Zone of skin (tissue), 1 donor: ENCODE data around the gene C22orf42.

- RRBS = no CpG with 5 or more reads among the region's 11 CpGs
Observed at GRCh38 chr22:30572762-30573360, 1.6 kb downstream of the GAL3ST1 start.

- RRBS = no CpG with 5 or more reads among the region's 14 CpGs
Observed at GRCh38 chr22:30578642-30579520, 4.4 kb upstream of the GAL3ST1 start.

DNA sequence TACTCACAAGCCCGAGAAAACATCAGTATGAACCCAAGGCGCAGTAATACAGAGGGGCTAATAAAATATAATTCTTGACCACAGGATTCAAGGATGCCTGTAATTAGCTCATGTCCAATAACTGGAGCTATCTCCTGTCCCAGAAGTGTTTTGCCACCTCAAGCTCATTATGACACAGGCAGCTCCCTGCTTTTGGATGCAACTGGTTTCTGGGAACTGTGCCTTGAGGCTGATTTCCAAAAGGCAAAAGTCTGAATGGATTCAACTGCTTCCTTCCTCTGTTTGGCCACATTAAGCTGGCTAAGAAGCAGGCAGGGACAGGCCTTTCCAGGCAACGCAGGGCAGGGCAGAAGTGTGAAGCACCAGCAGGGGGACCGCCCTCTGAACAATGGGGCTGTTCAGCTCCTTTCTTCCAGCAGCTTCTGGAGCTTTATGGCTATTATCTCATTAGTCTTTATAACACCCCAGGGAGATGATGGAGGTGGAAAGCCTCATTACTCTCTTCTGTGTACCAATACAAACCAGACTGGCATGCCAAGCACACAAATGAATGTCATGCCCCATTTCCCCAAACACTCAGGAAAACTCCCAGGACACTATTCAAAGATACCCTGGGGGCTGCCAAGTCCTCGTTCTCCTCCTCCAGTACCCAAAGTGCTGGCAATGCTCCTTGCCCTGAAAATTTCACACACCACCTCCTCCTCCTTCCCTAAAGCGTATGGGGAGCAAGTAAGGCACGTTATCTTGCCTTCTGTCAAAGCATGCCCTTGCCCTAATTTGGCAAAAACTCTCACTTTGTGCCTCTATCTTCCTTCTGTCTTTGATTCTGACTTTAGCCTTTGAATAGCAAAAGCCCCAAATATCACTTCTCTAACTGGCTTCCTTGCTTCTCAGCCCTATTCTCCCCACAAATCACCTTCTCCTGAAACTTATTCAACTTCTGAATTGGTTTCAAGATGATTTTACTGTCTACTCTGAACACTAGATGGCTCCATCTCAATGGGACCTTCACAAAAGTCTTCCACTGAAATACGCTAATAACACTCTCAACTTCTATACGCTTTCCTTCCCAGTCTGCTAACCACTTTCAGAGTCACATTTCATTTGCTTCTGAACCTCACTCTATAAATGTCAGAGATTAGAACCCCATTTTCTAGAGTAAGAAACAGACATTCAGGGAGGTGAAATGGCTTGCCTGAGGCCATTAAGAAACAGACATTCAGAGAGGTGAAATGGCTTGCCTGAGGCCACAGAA, 21.1 kb downstream of the MORC2 start:
- RRBS = no CpG with 5 or more reads among the region's 9 CpGs

GRCh38 chr22:30974735-30975391, 6.3 kb upstream of the MORC2 start:
- RRBS = no CpG with 5 or more reads among the region's 3 CpGs

GRCh38 chr22:31055511-31055909, 25.6 kb upstream of the SMTN start:
- RRBS = no CpG with 5 or more reads among the region's 11 CpGs

DNA sequence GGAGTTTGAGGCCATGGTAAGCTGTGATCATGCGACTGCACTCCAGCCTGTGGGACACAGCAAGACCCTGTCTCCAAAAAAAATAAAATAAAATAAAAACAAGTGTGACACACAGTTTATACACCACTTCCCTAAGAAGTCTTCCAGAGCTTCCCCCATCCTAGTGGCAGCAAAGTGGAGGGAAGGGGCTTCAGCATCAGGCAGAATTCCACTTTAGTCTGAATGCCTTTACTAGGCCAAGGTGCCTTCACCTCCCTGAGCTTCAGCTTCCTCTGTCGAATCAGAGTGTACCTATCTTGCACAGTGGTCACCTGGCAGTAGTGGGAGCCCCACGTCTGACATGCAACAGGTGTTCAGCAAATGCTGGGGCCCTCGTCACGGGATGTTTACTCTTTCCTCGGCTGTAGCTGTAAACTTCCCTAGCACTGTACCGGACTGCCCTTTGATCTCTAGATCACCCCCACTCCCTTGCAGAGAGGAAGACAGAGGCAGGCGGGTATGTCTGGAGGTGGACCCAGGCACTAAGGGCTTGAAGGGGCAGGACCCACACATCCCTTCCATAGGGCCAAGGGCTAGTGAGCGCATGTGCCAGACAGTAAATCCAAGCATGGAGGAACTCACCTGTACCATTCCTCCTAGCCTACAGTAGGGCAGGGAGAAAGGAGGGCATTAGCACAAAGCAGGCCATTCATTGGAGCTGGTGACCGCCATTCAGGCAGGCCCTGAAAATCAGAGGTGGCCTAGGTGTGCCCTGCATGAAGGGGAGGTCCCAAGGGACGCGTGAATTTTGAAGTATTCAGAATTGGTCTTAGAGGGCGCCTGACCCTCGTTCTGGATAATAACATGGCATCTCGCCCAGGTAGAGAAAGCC, 2.1 kb upstream of the SMTN start:
- RRBS = no CpG with 5 or more reads among the region's 15 CpGs

DNA sequence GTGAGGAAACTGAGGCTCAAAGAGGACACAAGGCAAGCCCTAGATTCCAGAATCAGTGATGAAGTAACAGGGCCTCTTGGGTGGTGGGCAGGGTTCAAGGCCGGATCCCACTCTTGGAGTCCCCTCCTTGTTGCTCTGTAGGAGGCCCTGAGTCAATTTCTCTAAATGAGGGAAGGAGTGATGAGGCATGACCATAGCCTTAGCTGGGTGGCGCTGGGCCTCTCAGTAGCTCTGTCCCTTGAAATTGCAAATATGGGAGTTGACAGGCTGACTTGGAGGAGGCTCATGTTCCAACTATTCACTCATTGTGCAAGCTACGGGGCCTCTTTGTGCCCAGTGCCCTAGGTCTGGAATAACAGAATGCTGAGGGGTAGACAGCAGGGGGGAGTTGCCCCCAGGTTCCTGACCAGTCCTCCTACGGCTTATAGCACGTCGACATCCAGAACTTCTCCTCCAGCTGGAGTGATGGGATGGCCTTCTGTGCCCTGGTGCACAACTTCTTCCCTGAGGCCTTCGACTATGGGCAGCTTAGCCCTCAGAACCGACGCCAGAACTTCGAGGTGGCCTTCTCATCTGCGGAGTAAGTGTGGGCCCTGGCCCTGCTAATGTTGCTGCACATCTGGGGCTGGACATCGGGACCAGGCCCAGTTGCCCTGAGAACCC, 7.9 kb downstream of the SELENOM start:
- RRBS = no CpG with 5 or more reads among the region's 12 CpGs

DNA sequence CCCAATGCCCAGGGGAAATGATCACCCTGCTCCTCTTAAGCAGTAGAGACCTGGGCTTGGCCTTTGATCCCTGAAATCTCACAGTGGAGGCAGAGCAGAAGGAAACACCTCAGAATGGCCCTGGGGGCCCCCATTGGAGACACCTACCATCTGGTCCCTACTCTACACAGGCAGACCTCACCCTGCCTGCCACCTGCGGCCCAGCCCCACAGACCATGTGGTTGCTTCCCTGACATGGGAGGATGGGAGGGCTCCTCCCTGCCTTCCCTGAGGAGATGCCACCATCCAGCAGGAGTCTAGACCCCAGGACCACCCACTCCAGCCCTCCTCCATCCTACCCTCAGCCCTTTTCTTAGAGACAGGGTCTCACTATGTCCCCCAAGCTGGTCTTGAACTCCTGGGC, 1.1 kb downstream of the SELENOM start:
- RRBS = no CpG with 5 or more reads among the region's 1 CpG

DNA sequence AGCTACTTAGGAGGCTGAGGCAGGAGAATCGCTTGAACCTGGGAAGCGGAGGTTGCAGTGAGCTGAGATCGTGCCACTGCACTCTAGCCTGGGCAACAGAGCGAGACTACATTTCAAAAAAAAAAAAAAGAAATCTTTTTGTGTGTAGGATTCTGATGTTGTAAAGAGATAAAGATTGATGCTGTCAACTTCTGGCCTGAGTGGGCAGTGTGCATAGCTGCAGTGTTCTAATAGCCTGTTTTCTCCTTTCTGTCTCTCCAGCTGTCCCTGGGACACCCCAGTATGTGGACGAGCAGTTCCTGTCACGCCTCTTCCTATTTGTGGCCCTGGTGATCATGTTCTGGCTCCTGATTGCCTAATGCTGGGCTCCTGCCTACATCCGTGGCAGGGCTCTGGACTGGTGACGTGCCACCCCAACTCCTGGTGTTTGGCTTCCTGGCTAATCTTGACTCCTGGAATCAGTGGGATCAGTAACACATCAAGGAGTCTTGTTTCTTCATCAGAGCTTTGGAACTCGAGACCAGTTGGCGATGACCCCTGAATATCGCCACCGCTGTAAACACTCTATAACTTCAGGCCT, 7.8 kb upstream of the LIMK2 start:
- RRBS = no CpG with 5 or more reads among the region's 12 CpGs

GRCh38 chr22:31226953-31227611, 15.0 kb downstream of the LIMK2 start:
- RRBS = no CpG with 5 or more reads among the region's 3 CpGs

GRCh38 chr22:31286106-31286881, 6.0 kb downstream of the PIK3IP1 start:
- RRBS = no CpG with 5 or more reads among the region's 7 CpGs

- RRBS = 2% methylated on average over 67 of the region's 110 CpGs
Observed at GRCh38 chr22:31345318-31346171, 601 bp downstream of the PATZ1 start.

DNA sequence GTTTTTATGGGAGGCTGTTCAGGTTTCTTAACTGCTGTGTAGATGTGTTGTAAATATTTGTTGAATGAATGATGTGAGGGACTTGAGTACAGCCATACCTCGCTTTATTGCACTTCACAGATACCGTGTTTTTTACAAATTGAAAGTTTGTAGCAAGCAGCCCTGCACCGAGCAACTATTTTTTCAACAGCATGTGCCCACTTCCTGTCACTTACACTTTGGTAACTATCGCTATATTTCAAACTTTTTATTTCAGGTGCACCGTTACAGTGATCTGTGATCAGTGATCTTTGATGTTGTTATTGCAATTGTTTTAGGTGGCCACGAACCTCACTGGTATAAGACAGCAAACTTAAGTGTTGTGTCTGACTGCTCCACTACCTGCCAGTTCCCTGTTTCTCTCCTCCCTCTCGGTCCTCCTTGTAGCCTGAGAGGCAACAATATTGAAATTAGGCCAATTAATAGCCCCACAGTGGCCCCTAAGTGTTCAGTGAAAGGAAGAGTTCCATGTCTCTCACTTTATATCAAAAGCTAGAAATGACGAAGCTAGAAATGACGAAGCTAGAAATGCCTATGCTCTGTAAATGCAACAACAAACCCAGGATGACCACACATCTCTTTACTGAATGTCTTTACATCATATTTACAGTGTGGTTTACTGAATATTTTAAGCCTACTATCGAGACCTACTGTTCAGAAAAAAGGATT, 946 bp downstream of the SFI1 start:
- RRBS = no CpG with 5 or more reads among the region's 10 CpGs

GRCh38 chr22:31639663-31640171, 22.3 kb downstream of the PISD start:
- RRBS = no CpG with 5 or more reads among the region's 8 CpGs

DNA sequence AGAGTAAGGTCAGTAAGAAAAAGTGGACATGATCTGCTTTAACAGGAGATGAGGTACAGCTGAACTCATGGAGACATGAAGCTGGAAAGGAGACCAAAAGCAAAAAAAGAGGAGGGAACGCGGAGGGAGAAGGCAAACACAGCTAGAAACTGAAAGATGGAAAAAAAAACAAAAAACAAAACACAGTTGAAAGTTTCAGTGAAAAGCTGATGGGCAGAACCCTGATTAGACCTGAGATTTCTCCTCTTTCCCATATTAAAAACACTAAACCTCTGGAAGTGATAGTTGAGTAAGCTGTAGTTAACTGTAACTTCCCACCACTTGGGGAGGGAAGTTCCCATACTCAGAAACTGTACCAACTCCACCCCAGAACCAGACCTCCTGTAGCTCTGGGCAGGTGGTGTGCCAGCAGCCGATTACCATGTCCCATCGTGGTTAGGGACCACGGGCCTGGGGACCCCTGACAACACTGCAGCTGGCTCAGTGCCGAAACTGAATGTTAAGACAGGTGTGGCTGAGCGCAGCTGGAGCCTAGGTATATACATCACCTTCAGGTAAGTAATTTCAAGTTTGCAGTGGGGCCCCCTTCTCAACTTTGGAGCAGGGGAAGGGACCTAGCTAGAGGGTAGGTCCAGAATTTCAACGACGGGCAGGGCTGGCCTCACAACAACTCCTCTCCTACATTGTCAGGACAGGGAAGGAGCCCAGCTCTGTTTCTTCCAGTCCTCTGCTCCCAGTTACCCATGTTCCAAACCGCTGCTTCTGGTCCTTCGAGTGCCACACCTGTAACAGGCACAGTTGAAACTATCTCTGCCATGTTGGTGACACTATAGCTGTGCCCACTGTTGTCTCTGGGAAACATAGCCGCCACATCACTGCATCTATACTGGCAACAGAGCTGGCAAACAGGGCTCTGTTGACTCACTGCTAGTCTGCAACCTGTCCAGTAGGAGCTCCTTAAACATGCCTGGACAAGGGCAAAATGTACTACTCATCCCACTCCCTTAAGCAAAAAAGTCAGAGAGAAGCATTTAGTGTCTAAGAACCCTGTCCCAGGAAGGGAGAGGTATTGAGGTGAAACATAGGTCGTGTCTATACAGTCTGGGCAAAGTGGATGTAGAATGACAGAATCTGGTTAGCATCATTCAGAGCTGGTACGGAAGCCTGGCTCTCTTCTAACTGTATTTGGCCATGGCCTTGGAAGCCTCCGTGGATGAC, 20.8 kb upstream of the PISD start:
- RRBS = no CpG with 5 or more reads among the region's 15 CpGs

DNA sequence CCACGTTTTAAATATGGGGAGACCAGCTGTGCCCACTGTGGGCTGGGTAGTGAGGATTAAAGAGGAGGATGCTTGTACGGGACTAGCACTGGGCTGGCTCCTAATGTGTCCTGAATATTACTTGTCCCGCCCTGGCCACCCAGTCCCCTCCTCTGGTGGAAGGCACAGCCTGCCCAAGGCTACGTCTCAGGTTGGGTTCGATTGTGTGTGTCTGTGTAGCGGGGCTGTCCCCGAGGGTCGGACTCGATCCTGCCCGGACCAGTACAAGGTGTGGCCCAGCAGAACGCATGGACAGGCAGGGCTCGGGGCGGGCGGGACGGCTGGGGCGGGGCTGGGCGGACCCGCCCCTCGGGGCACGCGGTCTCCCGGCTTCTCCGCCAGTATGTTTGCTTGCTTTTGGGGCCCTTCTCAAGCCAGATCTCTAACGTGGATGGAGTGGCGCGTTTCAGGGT, 580 bp upstream of the YWHAH start:
- RRBS = under 1% methylated on average over 8 of the region's 26 CpGs

DNA sequence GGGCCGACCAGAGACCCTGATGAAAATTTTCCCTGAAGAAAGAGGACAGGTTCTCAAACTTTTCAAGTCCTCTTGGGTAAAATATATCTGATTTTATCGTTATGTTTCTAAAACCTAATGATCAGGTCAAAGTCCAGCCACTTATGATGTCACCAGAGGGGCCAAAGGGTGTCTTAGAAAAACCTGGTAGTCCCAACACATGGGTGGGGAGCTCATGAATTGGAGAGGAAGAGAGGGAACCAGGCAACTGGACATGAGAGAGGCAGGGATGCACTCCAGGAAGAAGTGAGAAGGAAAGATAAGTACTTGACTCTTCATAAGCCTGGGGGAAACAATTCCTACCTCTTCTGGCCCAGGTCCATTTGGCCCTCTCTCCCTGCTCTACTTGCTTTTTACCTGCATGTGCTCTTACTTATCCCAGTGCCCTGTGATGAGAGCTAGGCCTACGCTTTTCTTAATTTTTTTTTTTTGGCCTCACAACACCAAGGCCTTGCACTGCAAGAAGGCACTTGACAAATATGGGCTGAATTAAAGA, 9.3 kb downstream of the SLC5A1 start:
- RRBS = no CpG with 5 or more reads among the region's 3 CpGs

DNA sequence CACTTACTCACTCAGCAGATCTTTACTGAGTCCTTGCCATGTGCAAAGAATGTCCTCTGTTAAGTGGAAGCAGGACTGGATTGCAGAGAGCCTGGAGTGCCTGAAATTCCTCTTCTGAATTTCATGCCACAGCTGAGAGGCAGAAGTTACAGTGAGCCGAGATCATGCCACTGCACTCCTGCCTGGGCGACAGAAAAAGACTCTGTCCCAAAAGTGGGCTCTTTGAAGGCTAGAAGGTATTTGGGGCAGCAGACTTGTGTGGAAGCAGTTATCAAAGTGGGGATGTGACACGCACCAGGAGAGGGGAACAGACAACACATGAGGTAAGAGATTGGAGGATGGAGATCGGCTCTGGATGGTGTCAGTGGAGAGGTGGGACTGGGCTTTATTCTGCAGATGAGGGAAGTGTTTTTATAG, 16.0 kb downstream of the SLC5A1 start:
- RRBS = no CpG with 5 or more reads among the region's 4 CpGs

DNA sequence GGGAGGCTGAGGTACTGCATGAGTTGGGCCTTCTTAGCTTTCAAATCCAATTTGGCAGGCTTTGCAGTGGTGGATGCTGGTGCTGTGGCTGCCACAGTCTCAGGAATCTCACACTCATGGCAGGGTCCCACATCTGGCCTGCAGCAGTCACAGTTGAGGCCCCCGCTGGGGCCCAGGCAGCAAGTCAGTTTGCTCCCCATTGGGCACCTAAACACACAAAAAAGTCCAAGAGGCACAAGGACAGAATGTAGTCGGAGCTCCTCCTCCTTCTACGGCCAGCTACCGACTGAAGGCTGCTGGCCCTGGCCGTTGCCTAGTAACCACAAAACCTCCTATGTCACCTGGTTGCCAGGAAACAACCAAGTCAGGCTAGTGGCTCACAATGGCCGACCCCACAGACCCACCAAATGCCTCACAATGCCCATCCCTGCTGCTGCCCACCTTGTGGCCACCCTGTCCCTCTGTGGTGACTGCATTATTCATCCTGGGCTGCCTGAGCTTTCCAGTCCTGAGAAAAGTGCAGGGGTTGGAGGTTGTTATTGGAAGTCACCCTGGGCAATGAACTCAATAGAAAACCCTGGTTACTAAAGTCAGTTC, at the start of gene C22orf42:
C22orf42 (minus strand) TSS at position 288 of the 597 bp plus-strand sequence.
- RRBS = no CpG with 5 or more reads among the region's 6 CpGs

DNA sequence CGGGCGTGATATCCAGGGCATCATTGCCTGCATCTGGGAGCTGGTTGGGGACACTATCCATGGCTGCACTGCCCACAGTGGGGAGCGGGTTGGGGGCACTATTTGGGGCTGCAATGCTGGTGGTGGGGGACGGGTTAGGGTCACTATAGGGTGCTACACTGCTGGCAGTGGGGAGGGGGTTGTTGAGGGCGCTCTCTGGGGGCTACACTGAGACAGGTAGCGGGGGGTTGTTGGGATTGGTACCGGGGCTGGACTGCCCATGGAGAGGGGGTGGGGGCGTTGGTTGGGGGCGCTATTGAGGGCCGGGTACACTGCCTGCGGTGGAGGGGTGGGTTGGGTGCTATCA, 763 bp upstream of the RFPL2 start:
- RRBS = 78% methylated on average over 4 of the region's 11 CpGs